ENCODE measurements around a stretch of chr21.

- PRO-cap, result no peak
- RRBS, result 97% methylated on average over 5 of the region's 20 CpGs
Observed at GRCh38 chr21:45267037-45267326, 20.7 kb downstream of the POFUT2 start.

- PRO-cap, result no peak
- RRBS, result 73% methylated on average over 4 of the region's 46 CpGs
Observed at GRCh38 chr21:45294116-45295203, 6.8 kb upstream of the POFUT2 start.

- PRO-cap, result no peak
- RRBS, result 100% methylated on average over 1 of the region's 14 CpGs
Observed at GRCh38 chr21:45323478-45324188, 35.9 kb upstream of the POFUT2 start.

GRCh38 chr21:45333644-45334177, 46.0 kb upstream of the POFUT2 start:
- PRO-cap, result no peak
- RRBS, result no CpG with 5 or more reads among the region's 17 CpGs

- PRO-cap, result bidirectional peak, plus-strand start at chr21:45405662, minus-strand start at chr21:45405552
- RRBS, result 9% methylated on average over 1 of the region's 44 CpGs
Observed at GRCh38 chr21:45405493-45405764, 464 bp downstream of the COL18A1 start.

GRCh38 chr21:45405765-45406802, 1.1 kb downstream of the COL18A1 start:
- PRO-cap, result bidirectional peak, plus-strand start at chr21:45406039, minus-strand start at chr21:45405937
- RRBS, result 7% methylated on average over 45 of the region's 93 CpGs

DNA sequence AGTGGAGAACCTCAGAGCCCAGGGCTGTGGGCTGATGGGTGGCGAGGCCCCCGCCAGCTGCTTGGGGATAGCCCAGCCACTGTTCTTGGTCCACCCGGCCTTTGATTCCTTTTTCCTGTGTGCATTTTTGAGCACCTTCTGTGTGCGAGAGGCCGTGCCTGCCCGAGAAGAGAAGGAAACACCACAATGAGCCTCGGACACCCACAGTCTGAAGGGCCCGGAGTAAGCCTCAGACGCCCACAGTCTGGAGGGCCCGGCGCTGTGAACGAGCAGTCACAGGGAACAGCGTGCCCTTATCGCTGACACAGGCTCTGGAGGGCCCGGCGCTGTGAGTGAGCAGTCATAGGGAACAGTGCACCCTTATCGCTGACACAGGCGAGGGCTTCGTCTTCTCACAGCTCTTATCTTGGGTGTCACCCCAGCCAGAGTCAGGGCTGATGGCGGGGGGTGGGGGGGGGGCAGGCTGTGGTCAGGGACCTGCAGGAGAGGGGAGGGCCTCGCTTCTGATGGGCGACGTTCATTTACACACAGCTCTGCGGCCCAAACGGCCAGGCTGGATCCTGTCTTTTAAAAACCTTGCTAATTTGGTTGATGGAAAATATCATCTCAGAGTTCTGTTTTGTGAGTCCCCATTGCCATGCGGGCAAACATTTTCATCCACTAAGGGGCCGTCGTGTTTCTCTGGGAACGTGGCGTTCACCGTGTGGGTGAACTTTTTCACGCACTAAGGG, 6.5 kb downstream of the COL18A1 start:
- PRO-cap, result no peak
- RRBS, result 99% methylated on average over 4 of the region's 32 CpGs

GRCh38 chr21:45440609-45441301, 35.8 kb downstream of the COL18A1 start:
- PRO-cap, result no peak
- RRBS, result 98% methylated on average over 5 of the region's 29 CpGs

DNA sequence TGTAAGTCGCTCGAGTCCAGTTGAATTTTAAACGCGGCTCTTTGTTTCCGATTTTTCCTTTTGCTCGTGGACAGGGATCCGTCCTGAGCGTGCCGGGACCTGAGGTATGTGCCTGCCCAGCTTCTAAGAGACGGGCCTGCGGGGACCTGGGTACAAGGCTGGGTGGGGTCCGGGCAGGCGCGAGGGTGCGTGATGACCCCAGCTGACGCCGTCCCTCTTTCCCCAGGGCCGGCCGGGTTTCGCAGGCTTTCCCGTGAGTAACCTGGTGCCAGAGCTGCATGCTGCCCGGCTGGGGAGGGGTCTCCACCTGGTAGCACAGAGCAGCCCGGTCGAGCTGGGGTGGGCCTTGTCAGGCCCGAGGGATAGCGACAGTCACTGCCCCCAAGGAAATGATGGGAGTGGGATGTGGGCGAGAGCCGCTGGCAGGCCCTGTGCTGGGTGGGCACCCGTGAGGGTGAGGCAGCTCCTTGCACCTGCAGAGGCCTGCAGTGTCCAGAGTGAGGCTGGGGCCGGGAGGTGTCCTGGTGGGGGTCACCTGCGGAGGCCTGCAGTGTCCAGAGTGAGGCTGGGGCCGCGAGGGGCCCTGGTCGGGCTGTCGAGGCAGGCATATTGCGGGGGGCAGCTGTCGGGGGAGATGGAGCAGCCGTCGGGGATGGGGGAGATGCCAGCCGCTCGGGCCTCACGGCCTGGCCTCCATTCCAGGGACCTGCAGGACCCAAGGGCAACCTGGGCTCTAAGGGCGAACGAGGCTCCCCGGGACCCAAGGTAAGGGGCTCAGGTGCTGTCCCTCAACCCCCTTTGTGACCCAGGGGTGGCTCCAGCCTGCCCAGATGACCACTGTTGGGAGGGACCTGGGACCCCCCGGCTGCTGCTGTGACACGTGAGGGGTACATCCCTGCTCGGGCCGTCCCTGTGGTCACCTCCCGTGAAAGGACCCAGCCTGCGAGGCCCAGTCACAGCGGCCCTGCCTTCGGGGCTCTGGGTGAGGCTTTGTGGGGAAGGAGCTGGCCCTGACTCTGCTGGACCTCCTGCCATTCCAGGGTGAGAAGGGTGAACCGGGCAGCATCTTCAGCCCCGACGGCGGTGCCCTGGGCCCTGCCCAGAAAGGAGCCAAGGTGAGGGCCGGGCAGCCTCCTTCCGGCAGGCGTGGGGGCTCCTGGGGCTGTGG, 49.4 kb downstream of the SLC19A1 start:
- PRO-cap, result no peak
- RRBS, result 96% methylated on average over 17 of the region's 60 CpGs

GRCh38 chr21:45541400-45542247, 616 bp downstream of the SLC19A1 start:
- PRO-cap, result bidirectional peak, plus-strand start at chr21:45541920, minus-strand start at chr21:45541838
- RRBS, result 3% methylated on average over 23 of the region's 62 CpGs

DNA sequence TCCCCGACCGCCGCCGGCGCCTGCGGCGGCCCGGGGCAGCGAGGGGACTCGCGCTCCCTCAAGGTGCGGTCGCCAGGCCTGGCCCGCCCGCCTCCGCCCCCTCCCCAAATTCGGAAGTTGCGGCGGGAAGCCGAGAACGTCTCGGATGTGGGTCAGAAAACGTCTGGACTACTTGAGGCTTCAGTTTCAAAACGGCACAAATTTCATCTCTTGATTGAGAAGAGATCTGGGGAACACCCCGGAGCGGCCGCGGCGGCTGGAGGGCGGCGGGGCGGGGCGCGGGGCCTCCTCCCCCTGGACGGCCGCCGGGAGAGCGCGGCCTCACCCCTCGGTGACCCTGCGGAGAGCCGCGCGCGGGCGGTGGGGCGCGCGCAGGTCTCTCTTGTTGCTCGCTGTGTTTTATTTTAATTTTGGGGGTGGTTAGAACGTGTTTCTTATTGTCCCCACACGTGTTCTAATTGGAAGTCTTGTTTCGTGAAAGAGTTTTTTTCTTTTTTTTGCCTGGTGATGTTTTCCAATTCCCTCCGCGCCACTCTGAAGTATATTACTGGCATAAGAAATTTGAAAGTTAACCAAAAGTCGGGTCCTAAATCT, 595 bp downstream of the PCBP3 start:
- PRO-cap, result no peak
- RRBS, result 10% methylated on average over 13 of the region's 56 CpGs

GRCh38 chr21:45706468-45706894, 63.0 kb downstream of the PCBP3 start:
- PRO-cap, result no peak
- RRBS, result no CpG with 5 or more reads among the region's 1 CpG

DNA sequence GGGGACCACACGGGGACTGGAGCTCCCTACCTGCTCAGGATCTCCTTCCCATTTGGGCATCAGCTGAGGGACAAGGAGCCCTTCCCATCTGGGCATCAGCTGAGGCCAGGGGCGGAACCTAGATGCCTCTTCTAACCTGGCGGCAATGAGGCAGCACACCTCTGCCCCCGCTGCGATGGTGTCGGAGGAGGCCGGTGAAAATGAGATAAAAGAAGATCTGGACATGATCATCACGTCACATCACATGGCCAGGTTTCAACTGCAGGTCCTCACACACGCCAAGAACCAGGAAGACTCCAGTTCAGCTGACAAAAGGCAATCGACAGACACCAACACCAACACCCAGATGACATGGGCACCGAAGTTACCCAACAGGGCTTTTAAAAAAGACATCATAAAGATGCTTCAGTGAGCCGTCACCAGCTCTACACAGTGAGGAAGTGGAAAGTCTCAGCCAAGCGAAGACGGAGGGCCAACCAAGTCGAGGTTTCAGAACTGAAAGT, 154.4 kb upstream of the COL6A1 start:
- PRO-cap, result no peak
- RRBS, result no CpG with 5 or more reads among the region's 15 CpGs

GRCh38 chr21:46055756-46056272, 42.1 kb upstream of the COL6A2 start:
- PRO-cap, result no peak
- RRBS, result 73% methylated on average over 1 of the region's 26 CpGs

GRCh38 chr21:46152837-46153991, 2.2 kb downstream of the FTCD start:
- PRO-cap, result no peak
- RRBS, result 88% methylated on average over 13 of the region's 51 CpGs

DNA sequence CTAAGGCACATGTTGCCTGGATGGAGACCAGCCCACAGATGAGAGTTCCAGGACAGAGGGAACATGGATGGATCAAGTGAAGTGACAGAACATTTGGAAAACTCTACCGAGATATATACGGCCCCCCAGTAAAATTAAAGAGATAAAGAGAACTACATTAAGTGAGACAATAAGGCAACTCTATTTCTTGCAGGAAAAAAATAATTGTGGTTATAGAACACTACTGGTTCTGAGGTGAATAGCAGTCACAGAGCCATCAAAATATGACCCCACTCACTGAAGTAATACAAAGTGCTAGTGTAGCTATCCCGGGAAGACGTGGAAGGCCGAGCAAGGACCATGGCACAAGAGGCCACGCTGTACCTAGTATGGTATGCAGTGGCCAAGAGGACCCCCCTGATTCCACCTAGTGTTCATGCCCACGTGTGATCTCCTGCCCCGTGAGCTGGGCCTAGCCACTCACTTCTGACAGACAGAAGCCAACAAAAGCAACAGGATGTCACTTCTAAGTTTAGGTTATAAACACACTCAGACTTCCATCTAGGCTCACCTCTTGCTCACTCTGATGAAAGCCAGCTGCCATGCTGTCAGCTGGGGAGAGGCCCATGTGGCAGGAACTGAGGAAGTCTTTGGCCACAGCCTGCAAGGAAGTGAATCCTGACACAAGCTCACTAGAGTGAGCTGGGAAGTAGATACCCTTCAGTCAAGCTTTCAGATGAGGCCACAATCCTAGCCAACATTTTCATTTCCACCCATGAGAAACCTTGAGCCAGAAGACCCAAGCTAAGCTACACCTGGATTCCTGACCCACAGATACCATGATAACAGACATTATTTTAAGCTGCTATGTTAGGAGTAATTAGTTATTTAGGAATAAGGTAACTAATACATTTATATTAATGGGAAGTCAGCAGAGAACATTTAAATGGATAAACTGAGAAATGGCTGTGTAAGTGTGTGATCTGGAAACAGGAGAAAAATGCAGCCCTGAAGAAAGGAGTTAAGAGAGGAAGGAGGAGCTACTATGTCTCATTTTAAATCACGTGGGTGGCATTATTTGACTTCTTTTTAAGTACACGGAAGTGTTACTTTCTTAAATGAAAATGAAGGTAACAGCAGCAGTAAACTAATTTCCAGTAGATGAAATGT, 21.8 kb upstream of the LSS start:
- PRO-cap, result no peak
- RRBS, result no CpG with 5 or more reads among the region's 10 CpGs

GRCh38 chr21:46320142-46321261, 3.2 kb downstream of the C21orf58 start:
- PRO-cap, result no peak
- RRBS, result no CpG with 5 or more reads among the region's 14 CpGs

- PRO-cap, result no peak
- RRBS, result no CpG with 5 or more reads among the region's 17 CpGs
Observed at GRCh38 chr21:46376713-46377527, 53.0 kb downstream of the PCNT start.

- PRO-cap, result no peak
- RRBS, result 97% methylated on average over 11 of the region's 24 CpGs
Observed at GRCh38 chr21:46378869-46379482, 55.0 kb downstream of the PCNT start.

DNA sequence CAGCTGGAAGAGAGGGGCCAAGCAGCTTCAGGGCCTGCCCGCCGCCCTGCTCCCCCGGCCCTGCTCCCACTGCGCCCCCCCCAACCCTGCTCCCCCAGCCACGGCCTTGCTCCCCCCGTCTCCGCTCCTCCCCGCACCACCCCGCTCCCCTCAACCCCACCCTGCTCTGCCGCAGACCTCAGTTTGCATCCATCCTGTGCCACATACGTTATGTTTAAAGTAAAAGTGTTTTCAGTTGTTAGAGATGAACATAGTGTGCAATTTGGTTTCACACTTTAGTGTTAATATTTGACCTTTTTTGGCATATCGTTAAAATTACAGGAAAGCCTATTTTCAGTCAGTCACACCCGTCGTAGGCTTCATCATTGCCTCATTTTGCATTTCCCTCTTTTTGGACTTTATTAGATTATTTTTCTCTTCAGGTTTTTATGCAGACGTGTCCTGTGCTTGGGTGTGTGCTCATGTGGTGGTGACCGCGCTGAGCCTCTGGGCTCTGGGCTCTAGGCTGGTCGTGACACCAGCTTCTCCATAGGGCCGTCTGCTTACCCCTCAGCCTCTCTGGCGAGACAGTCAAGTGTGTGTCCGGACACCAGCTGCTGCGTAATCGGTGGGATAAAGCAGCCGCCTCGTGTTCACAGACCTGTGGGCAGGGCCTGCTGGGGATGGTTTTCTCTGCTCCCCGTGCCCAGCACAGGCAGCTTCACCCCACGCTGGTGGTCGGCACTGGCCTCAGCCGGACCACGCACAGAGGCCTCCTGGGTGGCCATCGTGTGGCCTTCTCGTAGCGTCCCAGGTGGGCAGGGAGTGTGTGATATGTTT, 33.8 kb upstream of the DIP2A start:
- PRO-cap, result no peak
- RRBS, result no CpG with 5 or more reads among the region's 33 CpGs